Foreskin fibroblast (primary cell): Measurements from ENCODE around the genes GUF1, GNPDA2 and ZAR1.

- RRBS: no CpG with 5 or more reads among the region's 8 CpGs
Observed at GRCh38 chr4:41258028-41258502, 1.3 kb downstream of the UCHL1 start.

DNA sequence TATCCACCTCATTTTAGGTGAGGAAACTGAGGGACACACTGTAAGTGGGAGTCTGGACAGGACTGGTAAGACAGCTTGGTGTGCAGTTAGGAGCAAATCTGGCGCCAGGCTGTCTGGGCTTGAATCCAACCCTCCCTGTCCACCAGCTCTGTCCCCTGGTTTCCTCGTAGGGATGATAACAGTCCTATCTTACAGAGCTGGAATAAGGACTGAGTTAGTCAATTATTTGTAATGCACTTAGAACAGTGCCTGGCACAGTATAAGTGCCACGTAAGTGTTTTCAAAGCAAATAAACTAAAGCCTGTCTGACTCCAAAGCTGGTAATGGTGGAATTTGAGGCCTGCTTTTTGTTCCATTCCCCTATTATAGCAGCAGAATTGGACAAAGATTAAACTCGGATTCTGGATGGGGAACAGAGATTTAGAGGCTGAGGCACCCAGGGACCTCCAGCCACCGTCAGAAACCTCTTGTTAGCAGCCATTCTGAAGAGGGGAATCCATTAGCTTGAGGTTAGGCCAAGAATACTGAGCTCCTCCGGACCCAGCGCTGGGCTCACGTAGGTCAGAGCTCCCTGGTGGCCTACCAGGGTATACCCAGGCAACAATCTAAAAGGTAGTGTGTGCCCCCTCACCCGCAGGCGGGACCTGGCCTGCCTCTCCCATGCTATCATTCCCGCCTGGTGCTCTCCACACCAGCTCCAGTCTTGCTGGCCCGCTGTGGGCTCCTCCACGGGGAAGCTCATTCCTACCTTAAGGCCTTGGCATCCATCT lies 102.1 kb downstream of the UCHL1 start:
- RRBS: no CpG with 5 or more reads among the region's 13 CpGs

GRCh38 chr4:41361176-41361352 lies 104.3 kb downstream of the UCHL1 start:
- RRBS: 1% methylated on average over 3 of the region's 15 CpGs

GRCh38 chr4:41611848-41612180 lies 73.9 kb downstream of the LIMCH1 start:
- RRBS: no CpG with 5 or more reads among the region's 2 CpGs

GRCh38 chr4:41612475-41613238 lies 74.7 kb downstream of the LIMCH1 start:
- RRBS: no CpG with 5 or more reads among the region's 9 CpGs

DNA sequence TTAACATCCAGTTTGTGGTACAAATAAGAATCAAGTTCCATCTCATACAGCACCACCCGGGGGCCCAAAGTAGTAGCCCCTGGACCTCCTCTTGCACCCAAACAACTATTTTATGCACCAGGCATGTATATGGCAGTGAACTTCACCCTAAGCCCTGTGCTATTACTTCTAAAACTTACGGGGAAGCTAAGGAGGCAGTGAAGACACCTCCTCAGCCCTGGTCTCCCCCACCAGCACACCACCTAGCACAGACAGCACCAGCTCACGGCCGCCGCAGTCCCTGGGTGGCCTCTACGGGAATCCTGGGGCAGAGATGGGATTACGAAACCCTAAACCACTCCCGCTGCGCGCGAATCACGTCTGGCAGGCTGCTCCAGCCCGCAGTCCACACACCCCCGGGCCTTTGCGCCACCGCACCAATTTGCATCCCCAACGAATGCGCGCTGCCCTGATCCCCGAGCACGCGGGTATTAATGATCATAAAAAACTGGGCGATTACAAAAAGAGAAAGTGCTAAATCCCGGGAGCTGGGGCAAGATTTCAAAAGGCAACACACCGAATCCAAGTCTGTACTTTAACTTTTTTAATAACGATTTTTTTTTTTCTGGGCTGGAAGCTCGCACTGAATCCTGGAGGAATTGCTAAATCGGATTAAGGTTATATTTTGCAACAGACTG lies 70.0 kb upstream of the TMEM33 start:
- RRBS: 11% methylated on average over 5 of the region's 28 CpGs

DNA sequence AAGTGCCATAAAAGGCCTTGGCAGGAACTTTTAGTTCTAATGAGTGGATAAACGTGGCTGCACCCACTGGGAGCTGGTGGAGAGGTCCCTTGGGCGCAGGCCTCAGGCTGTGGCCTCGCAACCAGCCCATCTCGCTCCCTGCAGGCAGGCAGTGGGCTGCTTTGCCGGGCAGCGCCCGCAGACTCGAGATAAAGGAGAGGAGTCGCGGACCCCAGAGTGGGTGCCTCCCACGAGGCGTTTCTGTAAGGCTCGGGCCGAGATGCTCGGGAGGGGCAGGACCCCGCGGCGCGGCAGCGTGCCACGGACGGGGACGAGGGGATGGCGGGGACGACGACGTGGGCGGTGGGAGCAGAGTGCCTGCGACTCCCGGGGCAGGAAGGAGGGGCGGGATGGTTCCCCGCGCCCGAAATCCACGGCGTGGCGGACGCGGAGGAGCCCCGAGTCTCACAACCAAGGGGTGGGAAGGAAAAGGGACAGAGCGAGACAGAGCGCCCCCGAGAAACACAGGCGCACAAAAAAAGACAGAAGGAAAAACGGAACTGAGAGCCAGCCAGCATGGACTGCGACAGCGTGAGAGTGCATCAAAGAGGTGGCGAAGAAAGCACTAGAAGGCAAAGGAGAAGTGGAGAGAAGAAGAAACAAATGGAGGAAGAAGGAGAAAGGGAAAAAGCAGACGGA lies 1.7 kb downstream of the BEND4 start:
- RRBS: no CpG with 5 or more reads among the region's 49 CpGs

DNA sequence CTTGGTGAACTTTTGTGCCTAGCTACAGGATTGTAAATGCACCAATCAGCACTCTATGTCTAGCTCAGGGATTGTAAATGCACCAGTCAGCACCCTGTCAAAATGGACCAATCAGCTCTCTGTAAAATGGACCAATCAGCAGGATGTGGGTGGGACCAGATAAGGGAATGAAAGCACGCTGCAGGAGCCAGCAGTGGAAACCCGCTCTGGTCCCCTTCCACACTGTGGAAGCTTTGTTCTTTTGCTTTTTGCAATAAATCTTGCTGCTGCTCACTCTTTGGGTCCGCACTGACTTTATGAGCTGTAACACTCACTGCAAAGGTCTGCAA lies 601.9 kb downstream of the KCTD8 start:
- RRBS: no CpG with 5 or more reads among the region's 3 CpGs

- RRBS: under 1% methylated on average over 28 of the region's 61 CpGs
Observed at GRCh38 chr4:44677877-44679054, at the start of gene GUF1. Gene GUF1 (plus strand): TSS chr4:44678420.

GRCh38 chr4:44725598-44726726 lies at the start of gene GNPDA2:
Gene GNPDA2 (minus strand): TSS chr4:44726556.
- RRBS: 2% methylated on average over 21 of the region's 72 CpGs

GRCh38 chr4:47577709-47578335 lies 92.7 kb downstream of the ATP10D start:
- RRBS: no CpG with 5 or more reads among the region's 5 CpGs

- RRBS: no CpG with 5 or more reads among the region's 8 CpGs
Observed at GRCh38 chr4:47706069-47706490, 131.8 kb downstream of the CORIN start.

DNA sequence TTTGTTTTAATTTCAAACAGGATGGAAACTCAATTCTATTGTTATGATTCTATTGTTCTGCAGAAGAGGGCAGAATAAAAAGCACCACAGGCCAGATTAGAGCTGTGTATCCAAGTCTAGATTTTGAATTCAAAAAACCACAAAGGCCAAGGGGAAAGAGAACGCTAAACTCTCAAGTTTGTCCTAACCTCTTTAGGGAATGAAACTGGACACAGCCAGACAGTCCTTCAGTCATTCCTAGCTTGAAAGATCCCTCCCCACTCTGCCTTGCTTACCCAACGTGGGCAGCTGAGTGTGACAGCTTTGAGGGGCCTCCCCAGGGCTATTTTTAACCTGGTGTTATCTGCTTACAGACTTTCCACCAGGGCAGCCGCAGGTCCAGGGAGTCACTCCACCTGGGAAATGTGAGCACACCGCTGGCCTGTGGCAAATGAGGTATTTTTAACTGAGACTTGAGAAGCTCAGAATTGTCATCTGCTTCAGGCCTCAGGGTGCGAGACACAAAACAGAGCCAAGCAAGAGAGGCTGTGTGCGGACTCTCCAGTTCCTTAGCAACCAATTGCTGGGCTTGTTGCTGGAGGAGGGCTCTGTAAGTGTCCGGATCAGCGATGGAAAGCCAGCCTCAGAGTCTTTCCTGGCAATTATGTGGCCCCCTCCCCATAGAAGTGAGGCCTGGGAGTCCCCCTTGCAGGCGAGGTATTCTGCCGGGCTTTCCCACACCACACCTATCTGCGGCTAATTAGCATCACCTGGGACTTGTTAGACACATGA lies 13.1 kb downstream of the CORIN start:
- RRBS: 61% methylated on average over 4 of the region's 11 CpGs

DNA sequence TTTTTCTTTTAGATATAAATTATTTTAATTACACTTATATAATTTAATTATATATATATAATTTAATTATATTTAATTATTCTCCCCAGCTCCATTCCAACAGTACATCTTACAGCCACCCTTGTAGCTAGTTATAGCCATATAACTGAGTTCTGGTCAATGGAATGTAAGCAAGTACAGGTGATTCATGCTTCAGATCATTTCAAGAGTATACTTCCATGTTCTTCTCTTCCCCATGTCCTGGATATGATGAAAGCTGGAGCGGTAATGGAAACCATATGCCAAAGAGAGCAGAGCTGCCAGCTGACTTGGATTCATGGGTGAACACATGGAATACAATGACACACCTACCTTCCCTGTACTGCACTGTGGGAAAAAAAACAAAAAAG lies 17.4 kb upstream of the CORIN start:
- RRBS: no CpG with 5 or more reads among the region's 1 CpG

DNA sequence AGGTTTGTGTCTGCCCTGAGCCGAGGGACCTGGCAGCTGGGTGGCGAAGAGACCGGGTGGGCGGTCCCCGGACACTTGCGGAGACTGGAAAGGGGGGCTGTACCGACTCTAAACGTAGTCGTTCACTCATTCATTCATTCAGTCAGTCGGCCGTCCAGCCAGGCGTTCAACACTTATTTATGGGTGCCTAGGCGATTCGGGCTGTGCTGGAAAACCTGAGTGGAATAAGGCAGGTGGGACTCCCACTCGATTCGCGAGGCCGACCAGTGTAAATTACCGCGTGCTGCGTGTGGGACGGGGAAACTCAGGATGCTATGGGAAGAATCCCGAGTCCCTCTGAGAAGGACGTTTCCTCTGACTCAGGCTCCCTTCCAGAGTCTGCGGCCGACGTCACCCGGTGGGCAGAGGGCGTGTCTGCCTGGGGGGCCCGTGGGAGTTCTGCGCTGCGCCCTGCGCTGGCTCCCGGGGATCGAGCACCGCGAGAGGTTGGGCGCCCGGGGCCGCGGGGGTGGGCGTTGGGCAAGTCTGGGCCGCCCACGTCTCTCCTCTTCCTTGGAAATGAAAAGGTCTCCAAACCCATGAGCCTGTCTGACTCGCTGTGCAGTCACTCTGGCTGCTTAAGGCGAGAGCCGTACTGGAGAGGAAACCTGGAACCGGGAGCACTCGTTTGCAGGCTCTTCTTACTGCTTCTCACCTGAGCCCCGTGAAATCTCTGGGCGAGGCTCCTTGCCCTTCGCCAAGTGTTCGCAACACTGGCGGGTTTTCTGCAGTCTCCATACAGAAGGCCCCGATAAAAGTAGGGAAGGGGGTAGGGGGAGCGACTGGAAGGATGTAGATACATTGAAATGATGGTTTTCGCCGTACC lies 544 bp downstream of the NIPAL1 start:
- RRBS: 2% methylated on average over 10 of the region's 58 CpGs

- RRBS: no CpG with 5 or more reads among the region's 6 CpGs
Observed at GRCh38 chr4:48296425-48296763, 26.8 kb upstream of the TEC start.

DNA sequence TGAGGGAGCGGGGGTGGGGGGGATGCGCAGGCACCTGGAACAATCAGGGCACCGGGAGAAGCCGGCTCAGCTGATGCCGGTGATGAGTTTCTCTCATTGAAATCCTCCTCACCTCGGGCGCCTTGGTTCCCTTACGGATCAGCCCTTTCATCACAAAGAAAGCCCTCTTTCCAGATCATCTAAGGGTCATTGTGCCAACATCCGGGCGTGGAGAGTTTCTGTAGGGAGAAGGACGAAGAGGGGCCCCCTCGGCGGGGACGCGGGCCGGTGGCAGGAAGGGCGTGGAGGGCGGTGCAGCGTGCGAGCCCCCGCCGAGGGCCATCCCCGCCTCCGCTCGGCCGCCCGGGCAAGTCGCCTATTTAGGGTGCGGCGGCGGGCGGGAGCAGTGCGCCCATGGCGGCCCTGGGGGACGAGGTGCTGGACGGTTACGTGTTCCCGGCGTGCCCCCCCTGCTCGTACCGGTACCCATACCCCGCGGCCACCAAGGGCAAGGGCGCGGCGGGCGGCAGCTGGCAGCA lies at the start of gene ZAR1:
Gene ZAR1, plus strand, starts transcription at position 354 of the 518 bp plus-strand sequence.
- RRBS: 5% methylated on average over 30 of the region's 47 CpGs